Mammary microvascular endothelial cell (primary cell): ENCODE results near the genes DEFB132 and SOX12.

DNA sequence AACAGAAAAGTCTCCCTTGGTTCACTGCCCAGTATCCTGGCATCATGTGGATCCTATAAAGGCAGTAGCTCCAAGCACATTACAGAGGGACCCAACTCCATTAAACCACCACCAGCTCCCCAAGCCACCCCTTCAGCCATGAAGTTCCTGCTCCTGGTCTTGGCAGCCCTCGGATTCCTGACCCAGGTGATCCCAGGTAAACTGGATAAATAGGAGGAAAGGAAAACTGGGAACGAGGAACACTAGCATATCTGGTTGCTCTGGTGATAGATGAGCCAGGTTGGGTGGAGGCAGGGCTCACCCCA is at the start of gene DEFB132:
Gene DEFB132 (plus strand): TSS at position 84 of the 305 bp plus-strand sequence.
- RAMPAGE, long total RNA: no peak

- RAMPAGE, long total RNA: no peak
These were observed 9.3 kb downstream of the DEFB132 start for GRCh38 chr20:266651-267483.

- RAMPAGE, long total RNA: no peak
These were observed 7.8 kb downstream of the ZCCHC3 start for GRCh38 chr20:305214-305426.

- RAMPAGE, long total RNA: no peak
These were observed 1.0 kb upstream of the SOX12 start for GRCh38 chr20:323945-325073.

GRCh38 chr20:325074-325983 is at the start of gene SOX12:
TSS of gene SOX12 (plus strand) at chr20:325552.
- RAMPAGE, long total RNA: start-site peak on the minus strand at chr20:325228-325273, 92 and 25 reads in 2 replicates

GRCh38 chr20:330360-330868 is 5.1 kb downstream of the SOX12 start:
- RAMPAGE, long total RNA: no peak

- RAMPAGE, long total RNA: no peak
These were observed 16.3 kb downstream of the NRSN2 start for GRCh38 chr20:363148-363712.

GRCh38 chr20:365960-366423 is 14.6 kb upstream of the TRIB3 start:
- RAMPAGE, long total RNA: no peak

- RAMPAGE, long total RNA: no peak
These were observed 20.6 kb upstream of the TBC1D20 start for GRCh38 chr20:483004-483352.

GRCh38 chr20:483564-483984 is 21.2 kb upstream of the TBC1D20 start:
- RAMPAGE, long total RNA: no peak

- RAMPAGE, long total RNA: no peak
These were observed 907 bp upstream of the SRXN1 start for GRCh38 chr20:653858-654355.

- RAMPAGE, long total RNA: no peak
These were observed 4.2 kb downstream of the SCRT2 start for GRCh38 chr20:671424-671798.

- RAMPAGE, long total RNA: no peak
These were observed 2.8 kb downstream of the SCRT2 start for GRCh38 chr20:672823-673110.

DNA sequence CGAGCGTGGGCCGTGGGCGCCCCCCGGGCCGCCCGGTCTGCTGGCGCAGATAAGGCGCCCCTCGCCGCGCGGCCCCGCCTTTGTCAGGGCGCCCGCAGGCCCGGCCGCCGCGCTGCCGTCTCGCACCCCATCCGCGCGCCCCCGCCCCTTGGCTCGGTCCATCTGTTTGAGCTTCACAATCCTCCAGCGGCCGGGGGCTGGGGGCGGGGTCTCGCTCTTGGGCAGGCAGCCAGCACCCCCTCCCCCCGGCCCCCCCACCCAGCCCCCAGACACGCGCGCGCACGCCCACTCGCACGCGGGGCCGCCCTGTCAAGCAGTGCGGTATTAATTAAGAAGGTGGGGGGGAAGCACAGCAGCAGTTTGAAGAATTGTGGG is 34.5 kb upstream of the SCRT2 start:
- RAMPAGE, long total RNA: no peak

DNA sequence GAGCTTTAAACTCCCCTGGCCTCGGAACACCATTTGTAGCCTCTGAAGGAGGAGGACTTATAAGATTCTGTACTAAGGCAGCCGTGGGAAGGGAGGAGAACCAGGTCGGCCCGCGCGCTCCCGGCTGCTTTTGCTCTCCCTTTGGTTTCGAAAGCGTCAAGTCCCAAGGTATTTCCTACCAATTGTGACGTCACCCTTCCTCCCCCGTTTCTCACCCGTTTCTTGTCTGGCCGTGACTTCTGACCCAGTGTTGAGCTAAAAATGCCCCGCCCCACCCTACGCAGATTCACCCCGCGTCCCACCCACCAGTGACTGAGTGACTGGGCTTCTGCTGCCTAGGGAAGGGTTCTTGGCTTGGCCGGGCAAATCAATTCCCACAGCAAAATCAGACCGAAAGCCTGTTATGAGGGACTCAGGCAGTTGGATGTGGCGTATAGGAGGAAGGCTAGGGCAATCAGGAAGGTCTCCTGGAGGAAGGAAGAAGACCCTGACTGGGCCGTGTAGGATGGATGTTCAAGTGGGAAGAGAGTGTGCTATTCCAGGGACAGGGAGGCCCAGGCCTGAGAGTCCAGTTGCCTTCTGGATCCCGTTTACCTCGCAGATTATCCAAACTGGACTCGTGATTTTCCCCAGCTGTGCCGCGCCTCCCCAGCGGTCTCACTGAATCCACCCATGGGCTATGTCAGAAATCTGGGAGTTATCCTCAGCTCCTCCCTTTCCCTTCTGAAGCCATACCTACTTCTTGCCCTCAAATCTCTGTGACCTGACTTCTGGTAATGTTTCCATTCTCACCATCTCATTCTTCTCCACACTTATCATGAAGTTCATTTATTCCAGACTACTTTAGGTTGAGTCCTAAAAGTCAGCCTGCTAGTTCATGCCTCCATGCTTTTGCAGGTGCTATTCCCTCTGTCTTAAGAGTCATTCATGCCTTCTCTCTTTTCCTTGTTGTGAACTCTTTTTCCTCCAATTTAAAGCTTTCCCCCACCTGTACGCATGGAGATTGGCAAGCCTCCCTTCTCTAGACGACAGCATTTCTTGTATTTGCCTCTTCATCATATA is 3.0 kb downstream of the SDCBP2 start:
- RAMPAGE, long total RNA: no peak

GRCh38 chr20:1326868-1327736 is 1.8 kb downstream of the SDCBP2 start:
- RAMPAGE, long total RNA: no peak

DNA sequence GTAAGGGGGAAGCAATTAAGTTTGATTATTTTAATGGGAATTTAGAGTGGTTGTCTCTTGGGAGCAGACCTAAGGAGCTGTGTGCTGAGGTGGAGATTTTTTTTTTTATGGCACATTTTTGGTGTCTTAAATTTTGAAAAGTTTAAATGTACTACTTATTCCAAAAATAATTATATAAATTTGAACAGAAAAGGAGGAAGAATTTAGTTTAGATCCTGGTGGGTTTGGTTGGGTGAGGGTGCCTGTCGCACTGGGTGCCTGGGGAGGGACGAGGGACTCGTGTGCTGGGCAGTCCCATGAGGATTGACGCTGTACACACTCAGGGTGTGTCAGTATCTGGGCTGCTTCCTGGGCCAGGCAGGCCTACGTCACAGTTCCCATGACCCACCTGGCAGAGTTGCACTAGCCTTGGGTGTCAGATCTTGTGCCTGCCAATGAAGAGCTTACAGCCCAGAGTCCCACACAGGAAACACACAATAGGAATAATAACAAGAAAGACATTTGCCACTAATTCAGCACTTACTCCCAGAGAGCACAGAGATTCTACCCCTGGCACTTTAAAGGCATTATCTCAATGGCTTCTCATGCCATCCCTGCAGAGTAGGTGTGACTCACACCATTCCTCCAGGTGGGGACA is 1.1 kb upstream of the SDCBP2 start:
- RAMPAGE, long total RNA: no peak

- RAMPAGE, long total RNA: no peak
These were observed 23.8 kb downstream of the FKBP1A start for GRCh38 chr20:1368873-1369656.

DNA sequence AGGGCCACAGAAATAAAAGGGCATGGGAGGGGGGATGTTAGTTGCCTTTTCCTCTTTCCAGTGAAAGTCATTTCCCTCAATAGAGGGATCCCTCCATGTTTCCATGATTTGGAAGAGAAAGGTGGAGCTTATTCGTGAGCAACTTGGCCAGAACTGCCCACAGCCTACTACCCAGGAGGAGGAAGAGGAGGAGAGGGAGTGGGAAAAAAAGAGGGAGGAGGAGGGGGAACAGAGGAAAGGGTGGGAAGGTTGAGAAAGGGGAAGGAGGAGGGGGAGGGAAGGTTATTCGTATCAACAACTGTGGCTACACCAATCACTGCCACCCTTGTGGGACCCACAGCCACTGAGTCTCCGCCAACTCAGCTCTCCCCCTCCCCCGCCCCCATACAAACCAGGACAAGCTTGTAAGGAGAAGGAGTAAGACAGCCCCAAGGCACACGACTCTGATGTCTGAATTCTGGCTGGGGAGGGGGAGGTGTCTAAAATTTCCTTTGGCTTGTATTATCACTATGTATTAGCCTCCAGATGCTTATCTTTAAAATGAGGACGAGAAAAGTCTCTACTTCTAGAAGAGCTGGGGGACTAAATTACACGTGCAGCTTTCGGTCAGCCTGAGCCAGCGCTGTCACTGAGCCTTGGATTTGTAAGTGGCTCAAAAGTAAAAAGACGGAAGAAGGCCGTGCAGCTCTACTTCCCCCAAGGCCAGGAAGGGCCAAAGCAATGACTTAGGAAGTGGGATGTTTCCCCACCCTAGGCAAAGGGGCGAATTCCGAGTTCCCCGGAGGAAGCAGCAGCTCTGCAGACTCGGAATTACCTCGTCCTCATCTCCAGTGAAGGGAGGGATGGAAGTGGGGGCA is 1.1 kb downstream of the FKBP1A start:
- RAMPAGE, long total RNA: no peak

GRCh38 chr20:1686307-1686737 is 28.7 kb upstream of the SIRPG start:
- RAMPAGE, long total RNA: no peak